Cytotoxic T cell (primary cell): ENCODE results near the gene HMGN2.

DNA sequence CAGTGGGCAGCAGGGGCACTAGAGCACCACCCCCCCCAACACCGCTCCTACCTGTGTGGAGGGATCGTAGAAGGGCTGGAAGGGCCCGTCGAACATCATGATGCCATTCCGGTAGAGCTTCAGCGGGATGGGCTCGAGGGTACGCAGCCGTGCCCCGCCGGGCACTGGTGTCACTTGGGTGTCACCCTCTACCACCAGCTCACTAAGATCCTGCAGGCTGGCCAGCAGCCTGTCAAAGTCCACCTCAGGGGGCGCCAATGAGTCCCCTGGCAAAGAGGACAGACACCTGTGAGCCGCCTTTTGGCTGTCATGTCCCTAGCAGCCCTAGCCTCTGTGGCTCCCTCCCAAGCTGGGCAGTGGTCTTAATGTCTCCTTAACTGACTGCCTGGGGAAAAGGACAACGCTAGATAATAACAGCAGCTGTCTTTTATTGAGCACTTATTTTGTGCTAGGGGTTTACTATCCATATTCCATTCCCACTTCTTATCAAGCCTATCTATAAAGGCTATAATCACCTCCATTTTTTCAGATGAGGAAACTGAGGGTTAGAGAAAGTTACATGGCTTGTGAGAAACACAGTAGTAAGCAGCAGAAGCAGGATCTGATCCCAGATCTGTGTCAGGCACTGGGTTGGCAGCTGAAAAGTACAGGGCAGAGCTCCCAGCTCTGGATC is 6.0 kb downstream of the SH3BGRL3 start:
- PRO-cap, 2 experiments = no peak in any of the 2 experiments

GRCh38 chr1:26286883-26287869 is 7.3 kb downstream of the SH3BGRL3 start:
- PRO-cap, 2 experiments = peak in 2 of 2 experiments; most common plus-strand start chr1:26287608 (in 1); most common minus-strand start chr1:26287398 (in 2)

DNA sequence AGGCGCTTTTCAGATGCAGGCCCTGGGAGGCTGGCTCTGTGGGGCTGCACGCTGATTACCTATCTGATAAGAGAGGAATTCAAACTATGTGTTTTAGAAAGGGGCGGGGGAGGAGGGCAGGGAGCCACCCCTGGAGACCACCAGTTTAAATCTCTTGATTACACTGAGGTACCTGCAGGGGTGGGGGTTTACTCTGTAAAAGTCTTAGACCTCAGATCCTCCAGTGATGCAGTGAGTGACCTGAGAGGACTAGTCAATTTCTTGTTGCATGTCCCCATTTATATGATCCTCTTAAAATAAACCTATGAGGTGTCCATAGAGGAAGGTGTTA is 8.5 kb downstream of the LIN28A start:
- PRO-cap, 2 experiments = no peak in any of the 2 experiments

DNA sequence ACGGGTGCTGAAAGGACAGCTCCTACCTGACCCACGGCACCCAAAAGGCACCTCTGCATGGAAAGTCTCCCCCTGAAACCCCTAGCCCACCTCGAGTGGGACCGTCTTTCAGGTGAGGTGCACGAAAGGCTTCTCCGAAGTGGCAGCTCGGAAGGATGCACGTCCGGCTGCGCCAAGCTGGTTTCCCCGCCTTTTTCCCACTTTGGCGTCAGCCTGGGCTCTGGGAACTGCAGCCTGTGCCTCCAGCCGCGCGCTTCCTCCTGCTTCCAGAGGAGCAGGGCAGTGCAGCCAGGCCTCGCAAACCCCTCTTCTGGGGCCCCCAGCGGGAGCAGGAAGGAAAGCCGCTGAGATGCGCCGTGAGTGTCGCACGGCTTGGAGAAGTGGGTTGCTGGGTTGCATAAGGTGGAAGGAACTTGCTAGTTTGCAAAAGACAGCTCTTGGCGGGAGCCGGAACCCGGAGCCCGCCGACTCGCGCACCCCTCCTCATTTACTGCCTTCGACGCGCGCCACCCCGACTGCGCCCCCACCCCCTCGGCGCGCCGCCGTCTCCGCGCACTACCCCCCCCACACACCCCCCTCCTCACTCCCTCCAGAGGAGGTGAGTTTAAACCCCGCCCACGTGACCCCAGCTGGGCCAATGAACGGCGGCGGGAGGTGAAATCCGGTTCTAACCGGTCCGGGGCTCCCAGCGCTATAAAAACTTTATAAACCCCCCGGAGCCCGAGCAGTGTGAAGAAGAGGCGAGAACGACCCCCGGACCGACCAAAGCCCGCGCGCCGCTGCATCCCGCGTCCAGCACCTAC is at the start of gene HMGN2:
Gene HMGN2, plus strand, starts transcription at position 657 of the 803 bp plus-strand sequence.
- PRO-cap, 2 experiments = peak in 2 of 2 experiments; most common plus-strand start position 705 of the sequence (in 1); most common minus-strand start position 570 of the sequence (in 2)

GRCh38 chr1:26677258-26677987 is 18.4 kb upstream of the ARID1A start:
- PRO-cap, 2 experiments = no peak in any of the 2 experiments

DNA sequence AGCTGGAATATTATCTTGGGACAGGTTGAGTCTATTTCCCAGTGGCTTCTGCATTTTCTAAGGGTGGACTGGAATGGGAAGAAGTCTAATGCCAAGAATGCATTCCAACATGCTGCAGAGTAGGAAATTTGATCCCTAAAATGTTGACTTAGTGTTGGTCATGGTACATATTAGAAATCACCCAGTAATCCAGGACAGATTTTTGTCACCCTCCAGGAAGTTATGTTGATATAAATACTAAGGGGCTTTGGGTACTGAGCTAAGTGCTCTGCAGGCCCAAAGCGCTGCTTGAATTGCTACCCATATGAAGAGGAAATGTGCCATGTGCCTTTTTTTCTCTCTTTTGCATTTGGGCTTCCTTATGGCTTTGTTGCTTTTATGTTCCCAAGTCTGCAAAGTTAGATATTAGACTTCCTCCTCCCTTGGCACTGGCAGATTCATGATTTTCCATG is 10.0 kb downstream of the ARID1A start:
- PRO-cap, 2 experiments = no peak in any of the 2 experiments

- PRO-cap, 2 experiments = peak in 2 of 2 experiments; most common plus-strand start chr1:26787305 (in 2); most common minus-strand start chr1:26787519 (in 2)
Observed at GRCh38 chr1:26786842-26787829, 614 bp upstream of the PIGV start.

GRCh38 chr1:26799450-26800604 is 12.1 kb downstream of the PIGV start:
- PRO-cap, 2 experiments = peak in 2 of 2 experiments; most common plus-strand start chr1:26800411 (in 2); most common minus-strand start chr1:26800344 (in 2)

GRCh38 chr1:26855471-26856103 is 7.4 kb upstream of the SFN start:
- PRO-cap, 2 experiments = no peak in any of the 2 experiments

DNA sequence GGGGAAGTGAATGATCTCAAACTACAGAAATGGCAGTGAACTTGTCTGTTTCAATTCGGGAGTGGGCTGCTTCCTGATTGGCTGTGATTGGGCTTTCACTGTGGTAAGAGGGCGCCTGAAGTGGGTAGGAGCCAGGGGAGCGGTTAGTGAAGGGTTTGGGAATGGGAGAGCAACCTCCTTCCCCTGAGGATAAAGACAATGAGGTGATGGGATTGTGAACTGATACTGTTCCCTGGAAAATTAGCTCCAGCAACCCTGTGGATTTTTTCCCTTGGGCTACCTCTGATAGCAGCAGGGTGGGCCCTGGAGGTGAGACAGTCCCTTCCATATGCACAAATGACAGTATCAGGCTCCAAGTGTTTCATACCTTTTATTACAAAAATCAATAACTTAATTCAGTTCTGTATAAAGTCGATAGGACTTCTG is 2.6 kb downstream of the NR0B2 start:
- PRO-cap, 2 experiments = no peak in any of the 2 experiments

- PRO-cap, 2 experiments = no peak in any of the 2 experiments
Observed at GRCh38 chr1:26911559-26912371, 2.0 kb downstream of the NR0B2 start.

DNA sequence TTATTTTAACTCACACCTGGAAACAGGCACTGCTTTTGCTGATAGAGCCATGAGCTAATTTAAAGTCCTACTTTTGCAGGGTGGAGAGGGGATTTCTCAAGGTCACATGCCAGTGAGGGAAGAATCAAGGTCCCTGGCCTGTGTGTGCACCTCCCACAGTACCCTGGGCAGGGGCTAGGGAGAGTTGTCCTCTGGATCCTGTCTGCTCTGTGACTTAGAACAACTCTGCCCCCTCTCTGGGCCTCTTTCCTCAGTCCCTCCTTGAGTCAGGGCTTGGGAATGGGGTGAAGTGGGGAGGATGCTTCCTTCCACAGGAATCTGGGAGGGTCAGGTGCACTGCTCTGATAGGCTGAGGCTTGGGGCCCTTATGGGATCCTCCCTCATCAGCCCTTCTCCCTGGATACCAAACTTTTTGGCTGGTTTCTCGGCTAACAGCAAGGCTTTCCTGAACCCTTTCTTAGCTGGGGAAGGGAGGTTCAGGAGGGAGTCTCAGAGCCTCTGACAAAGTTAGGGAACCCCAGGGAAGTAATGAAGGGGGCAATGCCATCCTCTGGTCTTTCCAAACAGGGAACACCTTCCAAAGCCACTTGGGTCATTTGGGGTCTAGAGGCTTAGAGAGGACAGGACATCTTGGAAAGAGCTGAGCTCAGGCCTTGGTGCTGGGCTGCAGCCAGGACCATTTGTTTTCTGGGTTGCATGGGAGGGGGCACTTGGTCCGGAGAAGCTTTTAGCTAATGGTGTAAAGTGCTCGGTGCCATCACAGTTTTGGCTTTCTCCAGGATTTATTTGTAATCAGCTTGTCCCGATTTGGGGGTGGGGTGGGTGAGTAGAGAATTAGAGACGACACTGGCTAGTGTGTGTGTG is 2.7 kb downstream of the TRNP1 start:
- PRO-cap, 2 experiments = no peak in any of the 2 experiments

DNA sequence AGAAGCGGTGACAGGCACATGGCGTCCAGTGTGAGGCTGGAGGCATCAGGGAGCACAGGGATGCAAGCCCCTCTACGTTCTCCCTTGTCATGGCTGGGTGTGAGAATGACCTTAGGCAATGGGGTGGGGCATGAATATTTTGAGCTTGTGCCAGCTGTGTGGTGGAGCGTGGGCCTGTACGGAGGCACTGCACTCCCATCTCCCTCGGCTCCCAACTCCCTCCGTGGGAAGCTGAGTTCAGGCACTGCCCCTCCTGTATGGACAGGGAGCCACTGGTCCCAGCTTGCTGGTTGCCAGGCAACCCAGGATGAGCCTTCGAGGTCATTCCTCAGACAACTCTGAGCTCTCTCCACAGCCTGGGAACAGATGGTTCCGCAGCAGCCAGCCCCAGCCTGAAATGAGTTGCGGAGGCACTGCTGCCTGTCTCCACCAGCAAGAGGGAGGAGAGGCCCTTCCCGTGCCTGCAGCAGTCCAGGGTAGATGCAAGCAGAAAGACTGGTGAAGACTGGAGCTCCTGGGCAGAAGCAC is 58.3 kb upstream of the TENT5B start:
- PRO-cap, 2 experiments = no peak in any of the 2 experiments

- PRO-cap, 2 experiments = no peak in any of the 2 experiments
Observed at GRCh38 chr1:27146086-27146708, 8.7 kb downstream of the SLC9A1 start.

DNA sequence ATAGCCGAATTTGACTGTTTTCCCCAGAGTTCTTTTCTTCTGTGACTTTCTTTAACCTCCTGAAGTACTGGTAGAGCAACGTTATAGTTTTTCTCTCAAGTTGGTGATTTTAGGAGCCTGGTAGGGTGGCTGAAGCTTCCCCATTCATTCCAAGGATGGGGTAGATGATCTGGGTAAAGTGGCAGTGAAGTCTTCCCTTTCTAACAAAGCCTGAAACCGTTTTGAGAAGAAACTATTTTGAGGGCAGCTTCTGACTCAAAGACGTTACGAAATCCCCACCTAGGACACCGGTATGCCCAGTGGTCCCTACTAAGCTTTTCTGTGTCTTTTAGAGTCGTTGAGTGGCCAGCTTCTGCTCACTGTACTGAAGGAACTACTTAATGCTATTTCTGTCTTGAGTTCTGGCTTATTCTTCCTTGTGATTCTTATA is 1.3 kb downstream of the WDTC1 start:
- PRO-cap, 2 experiments = no peak in any of the 2 experiments

GRCh38 chr1:27306402-27307590 is 15.2 kb upstream of the TMEM222 start:
- PRO-cap, 2 experiments = no peak in any of the 2 experiments

GRCh38 chr1:27322805-27323209 is 844 bp downstream of the TMEM222 start:
- PRO-cap, 2 experiments = no peak in any of the 2 experiments

DNA sequence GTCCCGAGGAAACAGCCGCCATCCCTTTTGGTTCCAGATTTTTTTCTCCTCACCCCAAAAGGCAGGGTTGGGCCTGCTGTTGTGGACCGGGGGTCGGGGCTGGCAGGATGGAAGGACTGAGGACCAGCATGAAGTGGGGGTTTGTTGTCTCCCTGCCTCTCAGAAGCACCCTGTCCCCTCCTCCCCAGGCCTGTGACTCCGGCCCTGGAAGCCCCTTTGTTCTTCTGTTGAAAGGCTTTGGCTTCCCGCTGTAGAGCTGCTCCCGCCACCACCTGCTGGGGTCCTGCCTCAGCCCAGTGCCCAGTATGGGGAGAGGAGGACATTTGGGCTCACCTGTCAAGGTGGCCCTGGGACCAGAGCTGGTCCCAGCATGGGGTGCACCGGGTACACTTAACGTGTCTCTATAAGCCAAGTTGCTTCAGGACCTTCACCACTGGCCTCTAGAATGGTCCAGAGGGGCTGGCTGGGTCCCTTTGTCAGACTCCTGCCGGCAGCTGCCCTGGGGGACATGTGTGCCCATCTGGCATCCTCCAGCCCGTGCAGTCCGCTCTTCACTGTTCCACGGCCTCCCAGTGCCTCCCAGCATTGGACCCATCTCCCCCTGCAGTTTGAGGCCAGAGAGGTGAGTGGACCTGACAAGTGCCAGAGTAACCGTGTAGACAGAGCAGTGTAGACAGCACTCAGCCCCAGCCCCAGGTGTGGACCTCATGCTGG is 6.2 kb upstream of the SYTL1 start:
- PRO-cap, 2 experiments = no peak in any of the 2 experiments

- PRO-cap, 2 experiments = peak in 2 of 2 experiments; most common plus-strand start chr1:27343519 (in 2); most common minus-strand start chr1:27343334 (in 2)
Observed at GRCh38 chr1:27342902-27343817, 1.3 kb downstream of the SYTL1 start.

- PRO-cap, 2 experiments = no peak in any of the 2 experiments
Observed at GRCh38 chr1:27345080-27345545, 3.3 kb downstream of the SYTL1 start.